Daoy (cell line): ENCODE measurements around a stretch of chr18.

DNA sequence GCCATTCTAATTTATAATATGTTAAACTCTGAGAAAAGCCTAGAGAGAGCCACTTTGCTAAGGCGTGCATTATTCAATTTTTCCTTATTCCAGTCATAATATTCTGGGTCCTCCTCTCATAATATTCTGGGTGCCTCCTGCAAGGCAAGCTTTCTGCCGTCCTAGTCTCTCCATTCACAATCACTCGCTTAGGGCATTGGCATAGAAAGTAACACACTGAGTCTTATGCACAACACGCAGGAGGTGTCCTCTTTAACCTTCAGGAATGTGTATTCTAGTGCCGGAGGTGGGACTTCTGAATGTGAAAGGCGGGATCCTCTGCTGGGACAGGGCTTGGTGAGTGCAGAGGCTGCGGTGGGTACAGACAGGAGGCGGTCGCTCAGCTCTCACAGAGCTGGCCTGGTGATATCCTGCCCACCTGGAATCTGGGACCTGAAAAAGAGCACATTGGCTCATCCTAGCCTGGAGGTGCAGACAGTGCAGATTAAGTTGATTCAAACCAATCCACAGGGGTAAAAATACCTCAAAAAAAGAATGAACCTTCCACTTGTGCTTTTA lies 19.3 kb upstream of the TUBB6 start:
- RAMPAGE, long total RNA: no peak

DNA sequence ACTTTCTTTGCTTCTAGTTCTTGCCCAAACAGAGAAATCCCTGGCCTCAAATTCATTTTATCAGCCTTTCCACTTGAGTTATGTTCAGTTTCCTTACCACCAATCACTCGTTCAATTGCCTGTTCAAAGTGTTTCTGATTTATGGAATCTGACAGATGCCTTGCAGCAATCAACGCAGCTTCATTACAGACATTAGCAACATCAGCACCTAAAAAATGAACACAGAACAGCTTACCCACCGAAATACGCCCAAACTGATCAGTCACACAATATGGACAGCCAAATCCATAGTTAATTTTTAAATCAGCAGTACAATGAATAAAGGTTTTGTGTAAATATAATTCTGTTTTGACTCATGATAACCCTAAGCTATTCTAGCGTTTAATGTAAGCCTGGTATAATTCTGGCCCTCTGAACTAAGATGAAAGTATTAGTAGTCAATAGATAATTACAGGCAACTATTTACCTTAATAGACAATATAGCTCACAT lies 28.8 kb downstream of the AFG3L2 start:
- RAMPAGE, long total RNA: no peak

DNA sequence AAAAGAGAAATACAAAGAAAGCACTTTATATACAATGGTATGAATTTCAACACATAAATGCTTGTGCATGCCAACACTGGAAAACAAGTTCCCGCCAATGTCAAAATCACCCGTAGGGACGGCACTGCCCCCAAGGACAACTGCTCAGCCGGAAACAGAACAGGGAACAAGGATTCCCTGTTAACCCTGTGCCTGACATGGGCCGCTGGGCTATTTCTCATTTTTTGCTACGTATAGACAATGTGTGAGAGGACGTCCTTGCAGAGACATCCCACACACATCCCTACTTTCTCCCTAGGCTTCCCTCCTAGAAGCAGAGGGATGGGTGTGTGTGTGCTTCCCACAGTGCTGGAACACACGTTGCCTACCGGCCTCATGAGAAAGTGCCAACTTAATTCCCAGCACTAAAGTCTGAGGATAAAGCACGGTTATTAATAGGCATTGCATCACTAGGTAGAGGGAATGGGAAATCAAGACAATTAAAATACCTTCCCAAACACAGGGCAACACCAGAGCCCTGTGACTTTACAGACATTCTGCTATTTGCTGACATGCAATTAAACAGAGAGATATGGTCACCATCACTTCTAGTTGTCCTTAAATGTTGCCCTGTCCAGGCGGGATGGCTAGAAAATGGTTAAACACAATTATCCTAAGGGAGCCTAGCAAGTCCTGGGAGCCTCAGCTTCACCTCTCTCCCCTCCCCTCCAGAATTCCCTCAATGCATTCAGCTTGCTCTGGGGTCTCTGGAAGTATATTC lies 14.3 kb downstream of the AFG3L2 start:
- RAMPAGE, long total RNA: no peak

DNA sequence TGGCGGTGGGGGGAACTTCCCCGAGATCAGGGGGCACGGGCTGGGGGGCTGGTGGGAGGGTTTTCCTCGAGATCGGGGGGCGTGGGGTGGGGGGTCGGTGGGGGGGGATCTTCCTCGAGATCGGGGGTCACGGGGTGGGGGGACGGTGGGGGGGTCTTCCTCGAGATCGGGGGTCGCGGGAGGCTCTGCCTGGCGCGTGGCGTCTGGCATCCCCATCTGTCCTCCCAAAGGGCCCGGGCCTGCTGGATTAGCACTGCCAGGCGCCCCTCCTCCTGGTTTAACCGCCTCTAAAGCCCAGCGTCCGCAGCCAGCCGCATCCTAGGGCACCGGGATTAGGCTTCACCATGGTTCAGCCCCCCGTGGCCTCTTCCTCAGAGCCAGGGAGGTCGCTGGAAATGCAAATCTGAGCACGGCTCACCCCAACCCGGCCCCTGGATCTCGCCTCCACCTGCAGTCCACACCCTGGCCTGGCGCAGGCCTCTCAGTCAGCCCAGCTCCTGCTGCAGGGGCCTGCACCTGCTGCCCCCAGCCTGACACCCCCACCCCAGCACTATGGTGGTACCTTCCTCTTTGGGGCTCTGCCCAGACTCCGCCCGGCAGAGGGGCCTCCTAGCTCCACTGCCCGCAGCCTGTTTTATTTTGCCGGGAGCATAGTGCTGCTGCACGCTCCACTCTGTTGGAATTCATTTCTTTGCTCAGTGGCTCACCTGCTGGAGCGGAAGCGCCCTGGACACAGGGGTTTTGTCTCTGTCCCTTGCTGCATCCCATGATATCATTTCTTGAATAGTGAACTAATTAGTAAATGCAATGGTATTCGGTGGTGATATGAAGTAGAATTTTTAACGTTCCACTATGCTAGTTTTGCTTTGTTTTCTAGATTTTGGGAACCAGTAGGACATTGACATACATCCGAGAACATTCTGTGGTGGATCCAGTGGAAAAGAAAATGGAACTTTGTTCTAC lies 13.2 kb downstream of the PRELID3A start:
- RAMPAGE, long total RNA: no peak

DNA sequence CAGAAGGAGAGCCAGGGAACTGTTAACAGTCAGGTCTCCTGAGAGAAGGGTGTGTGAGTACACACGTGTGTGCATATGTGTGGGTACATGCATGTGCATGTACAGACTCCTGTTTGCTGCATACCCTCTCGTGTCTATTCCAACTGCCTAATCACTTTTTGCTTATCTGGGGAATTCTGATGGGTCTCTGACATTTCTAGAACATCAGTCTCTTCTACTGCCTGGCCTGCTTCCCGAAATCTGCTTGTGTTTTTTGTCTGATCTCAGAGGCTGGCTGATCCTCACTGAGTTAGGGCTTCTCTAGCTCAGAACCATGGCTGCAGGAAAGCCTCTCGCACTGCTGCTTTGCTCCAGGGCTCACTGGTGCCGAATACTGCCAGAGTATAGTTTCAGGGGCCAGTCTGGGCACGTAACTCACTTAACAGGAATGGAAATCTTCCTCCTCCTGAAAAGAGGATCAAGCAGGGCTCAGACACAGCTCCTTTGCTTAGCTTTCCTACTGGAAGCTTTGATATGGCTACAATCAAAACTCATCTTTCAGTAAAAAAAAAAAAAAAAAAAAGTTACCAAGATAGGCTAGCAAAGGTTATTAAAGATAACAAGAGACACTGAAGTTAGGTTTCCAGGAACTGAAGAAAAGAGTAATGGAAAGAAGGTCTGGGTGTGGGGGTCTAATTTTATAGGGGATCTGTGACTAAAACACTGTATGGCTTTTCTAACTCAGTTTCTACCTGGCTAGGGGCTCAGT lies 63.0 kb downstream of the PRELID3A start:
- RAMPAGE, long total RNA: no peak

DNA sequence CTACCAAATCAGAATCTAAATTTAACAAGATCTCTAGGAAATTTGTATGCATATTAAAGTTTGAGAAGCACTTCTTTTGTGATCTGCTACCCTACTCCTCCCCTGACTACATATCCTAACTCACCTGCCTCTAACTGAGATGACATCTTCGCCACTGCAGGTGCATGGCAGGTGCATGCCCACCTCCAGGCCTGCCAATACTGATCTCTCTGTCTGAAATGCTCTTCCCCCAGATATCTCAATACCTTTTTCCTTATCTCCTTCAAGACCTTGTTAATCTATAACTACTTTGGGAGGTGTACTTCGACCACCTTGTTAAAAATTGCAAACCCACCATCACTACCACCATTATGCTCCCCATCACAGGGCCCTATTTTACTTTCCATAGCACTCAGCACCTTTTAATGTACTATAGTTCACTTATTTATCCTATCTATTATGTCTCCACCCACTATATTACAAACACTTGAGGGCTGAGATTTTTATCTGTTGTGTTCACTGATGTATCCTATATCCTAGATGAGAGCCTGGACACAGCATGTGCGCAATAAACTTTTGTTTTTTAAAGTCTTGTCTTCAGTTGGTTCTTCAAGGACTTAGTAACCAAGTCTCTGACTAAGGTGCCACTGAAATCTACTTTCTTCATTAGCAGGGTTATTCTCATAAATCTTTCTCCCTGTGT lies 45.2 kb downstream of the SPIRE1 start:
- RAMPAGE, long total RNA: no peak

GRCh38 chr18:12811255-12811612 lies 72.8 kb downstream of the PTPN2 start:
- RAMPAGE, long total RNA: no peak

DNA sequence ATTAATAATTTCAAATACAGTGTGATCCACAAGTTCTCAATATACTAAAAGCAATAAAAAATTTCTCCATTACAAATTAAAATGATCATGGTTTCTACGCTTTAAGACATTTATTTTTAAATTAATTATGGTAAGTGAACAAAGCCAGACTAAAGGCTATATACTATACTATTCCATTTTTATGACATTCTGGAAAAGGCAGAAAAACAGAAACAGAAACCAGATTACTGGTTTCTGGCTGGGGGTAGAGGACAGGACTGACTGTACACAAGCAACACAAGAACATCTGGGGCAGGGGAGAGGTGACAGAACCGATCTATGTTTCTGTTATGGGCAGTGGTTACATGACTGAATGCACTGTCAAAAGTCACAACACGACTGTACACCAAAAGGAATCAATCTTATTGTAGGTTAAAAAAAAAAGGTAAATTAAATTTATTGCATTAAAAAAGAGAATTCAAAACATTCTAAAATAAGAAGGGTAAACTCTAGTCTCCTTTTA lies 64.7 kb downstream of the PTPN2 start:
- RAMPAGE, long total RNA: no peak

DNA sequence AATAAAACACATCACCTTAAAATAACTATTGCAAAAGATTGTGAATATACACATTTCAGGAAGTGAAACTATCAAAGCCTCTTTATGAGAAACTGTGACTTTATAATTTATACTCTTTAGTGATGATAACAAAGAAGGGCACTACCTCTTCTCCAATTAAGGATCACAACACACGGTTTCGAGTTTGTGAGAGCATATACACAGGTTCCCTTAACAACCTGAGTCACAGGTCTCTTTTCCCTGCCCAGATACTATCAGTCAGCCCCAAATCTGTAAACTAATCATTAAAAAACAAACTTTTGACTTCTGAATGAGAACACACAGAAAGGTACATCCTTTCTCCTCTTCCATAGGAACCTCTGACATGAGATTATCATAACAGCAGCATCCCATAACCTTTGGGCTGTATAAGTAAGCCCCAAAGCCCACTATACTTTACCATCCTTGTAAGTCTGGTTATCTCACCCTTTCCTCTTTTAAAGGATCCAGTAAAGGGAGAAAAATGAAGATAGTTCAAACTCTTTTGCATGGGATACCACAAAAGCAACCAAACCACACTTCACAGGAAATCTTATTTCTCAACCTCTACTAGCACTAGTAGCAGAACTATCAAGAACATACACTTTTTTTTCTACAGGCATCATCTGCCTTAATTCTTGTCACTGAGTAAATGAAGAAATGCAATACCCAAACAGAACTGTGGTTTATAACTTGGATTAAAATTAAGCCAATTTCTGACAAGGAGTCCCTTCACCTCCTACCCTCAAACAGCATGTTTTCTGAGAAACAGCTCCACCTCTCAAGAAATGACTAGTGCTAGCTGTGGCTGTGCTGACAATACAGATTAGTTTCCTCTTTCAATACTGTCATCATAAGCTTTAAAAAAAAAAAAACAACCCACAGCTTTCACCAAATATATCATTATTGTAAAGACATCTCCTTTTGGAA lies 44.7 kb downstream of the PTPN2 start:
- RAMPAGE, long total RNA: no peak

- RAMPAGE, long total RNA: no peak
Observed at GRCh38 chr18:12879726-12880346, 4.2 kb downstream of the PTPN2 start.

- RAMPAGE, long total RNA: no peak
Observed at GRCh38 chr18:12985271-12985757, 5.8 kb upstream of the CEP192 start.

DNA sequence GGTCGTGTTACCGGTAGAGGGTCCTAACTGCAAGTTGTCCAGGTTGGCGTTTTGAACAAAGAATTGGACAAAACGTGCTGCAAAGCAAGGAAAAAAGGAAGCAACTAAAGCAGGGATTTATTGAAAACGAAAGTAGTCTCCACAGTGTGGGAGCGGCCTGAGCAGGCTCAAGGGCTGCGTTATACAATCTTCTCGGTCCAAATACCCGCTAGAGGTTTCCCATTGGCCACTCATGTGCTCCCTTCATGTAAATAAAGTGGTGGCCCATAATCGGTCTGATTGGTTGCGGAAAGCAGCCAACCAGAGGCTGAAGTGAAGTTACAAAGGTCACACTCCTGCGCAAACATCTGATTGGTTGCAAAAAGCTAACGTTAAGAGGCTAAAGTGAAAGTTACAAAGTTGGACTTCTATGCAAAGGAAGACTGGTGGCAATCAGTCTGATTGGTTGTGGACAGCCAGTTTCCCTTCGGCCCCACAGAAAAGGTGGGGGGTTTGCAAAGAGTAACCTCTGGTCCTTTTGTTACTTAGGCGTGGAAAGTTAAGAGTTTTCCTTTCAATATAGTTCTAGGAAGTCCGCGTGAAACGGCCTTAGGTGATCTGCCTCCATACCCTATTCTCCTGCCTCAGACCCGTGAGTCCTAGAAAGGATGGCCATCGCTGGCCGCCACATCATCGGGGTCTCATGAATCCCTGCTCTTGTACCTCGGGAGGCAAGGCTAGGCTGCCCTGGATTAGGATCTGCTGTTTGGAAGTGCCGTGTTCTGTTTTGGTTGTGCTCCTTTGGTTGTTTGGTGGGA lies 80.5 kb upstream of the LDLRAD4 start:
- RAMPAGE, long total RNA: no peak

DNA sequence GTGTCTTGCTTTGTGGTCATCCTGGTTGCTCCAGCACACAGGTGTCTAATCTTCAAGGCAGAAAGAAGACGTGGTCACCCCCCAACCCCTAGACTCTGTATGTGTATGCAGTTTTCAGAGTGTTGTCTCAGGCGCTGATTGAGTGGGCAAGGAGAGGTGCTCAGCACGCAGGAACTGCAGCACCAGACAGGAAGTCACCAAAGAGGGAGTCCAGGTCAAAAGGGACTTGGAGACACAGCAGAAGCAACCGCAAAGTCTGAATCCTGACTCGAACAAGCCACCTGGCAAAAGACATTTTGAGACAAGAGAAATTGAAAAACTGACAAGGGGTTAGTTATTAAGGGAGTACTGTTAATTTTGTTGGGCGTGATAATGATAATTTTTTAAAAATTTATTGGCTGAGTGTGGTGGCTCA lies 79.8 kb upstream of the LDLRAD4 start:
- RAMPAGE, long total RNA: no peak

DNA sequence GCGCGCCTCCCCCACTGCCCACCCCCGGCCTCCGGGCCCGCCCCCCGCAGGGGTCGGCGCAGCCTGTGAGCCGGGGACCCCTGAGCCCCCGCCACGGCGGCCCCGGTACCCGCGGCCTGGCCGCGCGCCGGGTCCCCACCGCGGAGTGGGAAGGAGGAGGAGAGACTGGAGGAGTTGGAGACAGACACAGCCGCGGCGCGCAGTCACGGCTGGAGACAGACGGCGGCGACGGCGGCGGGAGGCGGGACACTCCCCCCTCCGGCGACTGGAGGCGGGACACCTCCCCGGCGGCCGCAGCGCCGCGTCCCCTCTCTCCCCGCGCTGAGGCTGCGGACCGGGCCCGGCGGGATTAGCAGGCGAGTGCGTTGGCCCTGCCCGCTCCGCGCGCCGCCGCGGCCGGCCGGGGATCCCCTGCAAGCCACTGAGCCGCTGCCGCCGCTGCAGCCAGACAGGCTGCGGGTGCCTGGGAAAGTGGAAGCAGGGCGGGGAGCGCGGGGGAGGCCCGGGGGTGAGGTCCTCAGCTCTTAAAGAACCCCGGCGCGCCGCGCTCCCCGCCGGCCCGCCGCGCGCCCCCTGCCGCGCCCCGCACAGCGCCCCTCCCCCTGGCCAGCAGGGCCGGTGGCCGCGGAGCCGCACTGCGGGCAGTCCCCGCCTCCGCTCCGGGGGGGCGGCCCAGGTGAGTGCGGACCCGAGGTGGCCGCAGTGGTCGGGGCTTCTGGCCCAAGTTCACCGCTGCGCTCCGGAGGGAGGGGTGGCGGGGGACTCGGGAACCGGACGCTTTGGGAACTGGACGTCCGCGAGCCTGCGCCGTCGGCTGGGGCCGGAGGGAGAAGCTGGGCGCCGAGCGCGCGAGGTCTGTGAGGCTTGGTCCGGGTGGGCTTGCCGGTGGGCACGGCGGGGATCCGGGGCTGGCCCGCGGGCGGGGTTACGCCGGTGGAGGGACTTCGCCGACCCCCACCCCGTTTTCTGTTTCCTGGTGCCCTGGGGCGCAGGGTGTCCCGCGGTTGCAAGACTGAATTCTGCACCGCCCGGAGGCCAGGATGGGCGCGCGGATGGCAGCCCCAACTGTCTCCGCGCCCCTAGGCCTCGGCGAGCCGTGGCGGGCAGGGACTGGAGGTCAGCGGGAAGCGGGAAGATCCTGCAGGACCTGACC lies 765 bp upstream of the LDLRAD4 start:
- RAMPAGE, long total RNA: no peak

DNA sequence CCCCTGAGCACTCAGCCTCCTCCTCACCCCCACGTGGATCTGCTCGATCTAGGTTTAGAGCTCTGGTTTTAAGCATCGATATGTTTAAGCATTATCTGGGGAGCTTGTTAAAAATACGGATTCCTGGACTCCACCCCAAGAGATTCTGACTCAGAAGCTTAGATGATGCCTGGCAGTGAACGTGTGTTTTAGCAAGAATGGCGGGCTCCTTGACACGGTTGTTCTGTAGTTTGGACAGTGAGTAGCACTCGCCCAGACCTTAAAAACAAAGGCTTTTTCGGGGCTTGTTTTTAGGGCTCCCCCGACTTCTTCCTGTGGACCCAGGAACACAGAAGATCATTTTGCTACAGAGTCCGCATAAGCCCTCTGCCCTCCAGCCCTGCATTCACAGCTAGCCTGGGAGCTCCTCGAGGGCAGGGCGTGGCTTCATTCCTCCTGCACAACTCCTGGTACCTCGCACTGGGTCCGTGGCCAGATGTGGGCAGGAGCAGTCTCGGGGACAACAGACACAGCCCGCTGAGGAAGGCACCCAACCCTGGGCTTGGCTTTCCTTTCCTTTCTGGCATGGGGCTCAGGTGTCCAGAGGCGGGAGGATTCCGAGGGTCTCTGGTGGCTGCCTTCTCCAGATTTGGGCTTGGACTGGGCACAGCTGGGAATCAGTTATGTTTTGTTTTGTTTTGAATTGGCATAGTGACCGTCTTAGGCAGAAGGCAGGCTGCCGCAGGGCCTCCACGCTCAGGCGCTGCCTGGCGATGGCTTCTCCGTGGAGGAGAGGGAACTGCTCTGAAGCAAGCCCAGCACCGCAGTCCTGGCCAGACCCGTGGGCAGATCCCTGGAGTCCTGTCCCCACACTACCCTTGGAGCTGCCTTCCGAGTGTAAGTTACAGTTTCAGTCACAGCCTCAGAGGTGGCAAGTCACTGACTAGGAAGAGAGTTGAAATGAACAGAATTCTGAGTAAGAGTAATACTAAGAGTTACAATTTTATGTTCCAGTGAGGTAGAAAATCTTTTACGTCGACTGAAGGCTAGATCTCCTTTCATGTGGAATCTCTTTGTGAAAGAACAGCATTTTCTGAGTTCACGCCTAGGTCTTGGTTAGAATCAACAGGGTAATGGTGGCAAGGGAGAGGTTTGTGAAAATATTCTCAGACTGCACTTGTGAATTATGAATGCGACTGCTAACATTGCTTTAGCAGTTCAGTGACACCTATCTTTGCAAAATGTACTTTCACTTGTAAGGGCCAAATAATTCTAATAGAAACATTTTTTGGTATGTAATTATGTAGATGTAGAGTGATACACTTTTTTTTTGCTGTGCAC lies 47.8 kb downstream of the LDLRAD4 start:
- RAMPAGE, long total RNA: no peak

GRCh38 chr18:13425578-13426145 lies 207.1 kb downstream of the LDLRAD4 start:
- RAMPAGE, long total RNA: no peak

GRCh38 chr18:13427290-13427956 lies 208.9 kb downstream of the LDLRAD4 start:
- RAMPAGE, long total RNA: no peak

- RAMPAGE, long total RNA: no peak
Observed at GRCh38 chr18:13455961-13456467, 237.5 kb downstream of the LDLRAD4 start.

- RAMPAGE, long total RNA: no peak
Observed at GRCh38 chr18:13489717-13490453, 236.5 kb downstream of the FAM210A start.

DNA sequence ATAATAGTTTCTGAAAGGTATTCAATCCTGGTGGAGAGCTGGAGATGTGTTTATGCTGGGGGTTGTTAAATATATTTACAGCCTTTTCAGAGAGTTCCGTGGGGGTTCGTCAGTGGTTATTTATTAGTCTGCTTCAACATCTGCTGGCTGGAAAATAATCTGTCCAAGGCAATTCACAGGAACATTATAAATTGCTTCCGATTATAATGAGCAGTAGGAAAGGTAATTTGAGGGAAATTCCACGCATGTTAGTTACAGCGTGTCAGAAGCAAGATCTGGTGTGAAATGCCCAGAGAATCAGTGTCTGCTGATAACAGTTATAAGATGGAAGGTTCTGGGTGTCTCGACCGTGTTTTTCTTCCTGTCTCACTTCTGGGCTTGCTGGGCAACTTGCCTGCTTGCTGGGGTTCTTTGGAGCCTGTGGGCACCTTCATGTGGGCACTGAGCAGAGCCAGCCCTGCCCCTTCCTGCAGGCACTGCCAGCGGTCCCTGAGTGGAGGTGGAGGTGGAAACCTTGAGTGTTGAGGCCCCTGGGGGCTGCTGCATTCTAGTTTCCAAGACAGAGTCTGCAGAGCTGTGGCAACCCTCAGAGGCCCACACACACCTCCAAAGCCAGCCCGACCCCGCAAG lies 185.8 kb downstream of the FAM210A start:
- RAMPAGE, long total RNA: no peak